Mesenchymal stem cell of adipose (primary cell): ENCODE results near the genes CT47B1, CT47A2 and TEX13D.

GRCh38 chrX:119506143-119506442 is 37.8 kb downstream of the SLC25A5 start:
- CAGE, long polyA plus RNA, result no peak

- CAGE, long polyA plus RNA, result no peak
Observed at GRCh38 chrX:119647898-119648615, 44.9 kb downstream of the SEPTIN6 start.

- CAGE, long polyA plus RNA, result no peak
Observed at GRCh38 chrX:120035683-120036540, 41.6 kb downstream of the RHOXF2B start.

DNA sequence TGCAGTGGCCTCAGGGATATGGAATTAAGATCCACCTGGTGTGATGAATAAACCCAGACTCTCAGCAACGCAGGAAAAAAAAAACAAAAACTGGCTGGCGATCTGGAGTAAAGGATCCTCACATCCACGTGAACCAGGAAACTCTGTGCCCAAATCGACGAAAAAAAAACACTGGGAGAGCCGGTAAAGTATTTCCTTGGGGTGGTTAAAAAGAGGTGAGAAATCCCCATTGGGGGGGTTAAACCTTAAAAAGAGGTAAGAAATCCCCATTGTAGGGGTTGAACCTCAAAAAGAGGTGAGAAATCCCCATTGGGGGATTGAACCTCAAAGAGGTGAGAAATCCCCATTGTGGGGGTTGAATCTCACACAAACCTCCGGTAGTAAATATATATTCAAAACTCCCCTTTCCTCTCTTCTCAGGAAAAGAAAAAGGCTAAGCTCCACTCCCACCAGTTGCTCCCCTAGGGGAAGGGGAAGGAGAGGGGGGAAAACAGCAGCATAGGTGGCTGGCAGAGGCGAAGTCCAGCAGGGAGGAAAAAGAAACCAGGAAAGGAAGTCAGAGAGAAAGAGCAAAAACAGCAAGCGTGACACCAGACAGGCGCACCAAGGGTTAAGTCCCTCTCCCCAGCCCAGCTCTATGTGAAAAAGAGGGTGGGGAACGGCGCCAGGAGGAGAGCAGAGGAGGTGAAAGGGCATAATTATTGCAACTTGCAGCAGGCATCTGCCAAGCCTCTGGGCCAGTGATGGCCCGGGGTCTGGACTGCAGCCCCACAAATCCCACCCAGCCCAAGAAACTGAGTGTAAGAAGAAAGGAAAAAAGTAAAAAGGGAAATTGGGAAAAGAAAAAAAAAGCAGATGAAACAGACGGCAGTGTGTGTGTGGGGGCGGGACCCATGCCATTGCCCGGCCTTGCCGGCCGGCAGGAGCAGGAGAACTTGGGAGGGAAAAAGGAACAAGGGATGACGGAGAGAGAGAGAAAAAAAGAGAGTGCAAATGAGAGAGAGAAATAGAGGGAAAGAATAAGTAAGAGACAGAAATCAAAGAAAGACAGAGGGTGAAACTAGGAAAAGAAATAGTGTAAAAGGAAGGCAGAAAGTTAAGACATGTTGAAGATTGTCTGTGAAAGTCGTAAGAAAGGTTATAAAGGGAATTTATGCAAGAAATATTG is 14.3 kb upstream of the RHOXF2 start:
- CAGE, long polyA plus RNA, result no peak

DNA sequence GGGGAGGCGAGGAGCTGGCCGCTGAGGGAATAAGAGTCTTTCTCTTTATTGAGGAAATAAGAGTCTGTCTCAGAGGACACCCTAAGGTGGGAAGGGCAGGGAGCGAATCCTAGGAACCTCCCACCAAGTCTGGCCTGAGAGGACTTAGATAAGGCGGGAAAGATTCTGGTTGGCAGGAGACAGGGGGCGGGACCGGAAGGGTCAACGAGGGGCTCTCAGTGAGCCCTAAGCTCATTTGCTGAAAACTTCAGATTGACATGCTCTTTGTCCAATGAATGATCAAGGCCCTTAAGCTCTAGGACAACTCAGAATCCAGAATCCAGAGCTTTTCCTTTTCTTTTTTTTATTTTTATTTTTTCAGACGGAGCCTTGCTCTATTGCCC is at the start of gene CT47B1:
Gene CT47B1, minus strand, starts transcription at position 111 of the 383 bp plus-strand sequence.
- CAGE, long polyA plus RNA, result no peak

DNA sequence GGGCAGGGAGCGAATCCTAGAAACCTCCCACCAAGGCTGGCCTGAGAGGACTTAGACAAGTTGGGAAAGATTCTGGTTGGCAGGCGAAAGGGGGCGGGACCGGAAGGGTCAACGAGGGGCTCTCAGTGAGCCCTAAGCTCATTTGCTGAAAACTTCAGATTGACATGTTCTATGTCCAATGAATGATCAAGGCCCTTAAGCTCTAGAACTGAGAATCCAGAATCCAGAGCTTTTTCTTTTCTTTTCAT is at the start of gene CT47A2:
Gene CT47A2, minus strand, starts transcription at position 81 of the 248 bp plus-strand sequence.
- CAGE, long polyA plus RNA, result no peak

DNA sequence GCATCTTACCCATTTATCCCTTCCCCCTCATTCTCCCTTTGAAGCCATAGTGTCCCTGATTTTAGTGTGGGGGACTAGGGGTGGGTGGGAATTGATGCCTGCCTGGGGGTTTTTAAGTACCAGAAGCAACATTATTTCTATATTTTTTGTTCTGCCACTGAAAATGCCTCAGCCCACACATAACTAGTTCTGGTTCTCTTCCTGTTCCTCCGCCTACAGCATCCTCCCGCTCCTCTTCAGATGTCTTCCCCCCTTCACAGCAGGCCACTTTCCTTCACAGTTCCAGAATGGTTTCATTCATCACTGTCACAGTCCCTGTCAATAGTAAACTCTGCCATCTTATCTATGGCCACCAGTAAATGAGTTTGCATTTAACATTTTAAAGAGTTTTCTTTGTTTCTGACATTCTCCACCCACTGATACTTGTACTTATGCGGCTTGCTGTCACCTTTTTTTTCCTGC is 114.0 kb downstream of the GLUD2 start:
- CAGE, long polyA plus RNA, result no peak

DNA sequence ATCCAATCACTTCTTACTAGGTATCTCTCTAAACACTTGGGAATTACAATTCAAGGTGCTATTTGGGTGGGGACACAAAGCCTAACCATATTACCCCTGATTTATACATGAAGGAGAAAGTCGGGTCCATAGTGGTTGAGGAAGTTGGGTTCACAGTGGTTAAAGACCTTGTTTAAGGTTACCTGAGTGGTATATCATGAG is 329.6 kb downstream of the GLUD2 start:
- CAGE, long polyA plus RNA, result no peak

GRCh38 chrX:123201566-123201947 is 17.5 kb downstream of the GRIA3 start:
- CAGE, long polyA plus RNA, result no peak

- CAGE, long polyA plus RNA, result no peak
Observed at GRCh38 chrX:123622628-123622981, 110.2 kb downstream of the THOC2 start.

GRCh38 chrX:123627663-123628019 is 105.2 kb downstream of the THOC2 start:
- CAGE, long polyA plus RNA, result no peak

DNA sequence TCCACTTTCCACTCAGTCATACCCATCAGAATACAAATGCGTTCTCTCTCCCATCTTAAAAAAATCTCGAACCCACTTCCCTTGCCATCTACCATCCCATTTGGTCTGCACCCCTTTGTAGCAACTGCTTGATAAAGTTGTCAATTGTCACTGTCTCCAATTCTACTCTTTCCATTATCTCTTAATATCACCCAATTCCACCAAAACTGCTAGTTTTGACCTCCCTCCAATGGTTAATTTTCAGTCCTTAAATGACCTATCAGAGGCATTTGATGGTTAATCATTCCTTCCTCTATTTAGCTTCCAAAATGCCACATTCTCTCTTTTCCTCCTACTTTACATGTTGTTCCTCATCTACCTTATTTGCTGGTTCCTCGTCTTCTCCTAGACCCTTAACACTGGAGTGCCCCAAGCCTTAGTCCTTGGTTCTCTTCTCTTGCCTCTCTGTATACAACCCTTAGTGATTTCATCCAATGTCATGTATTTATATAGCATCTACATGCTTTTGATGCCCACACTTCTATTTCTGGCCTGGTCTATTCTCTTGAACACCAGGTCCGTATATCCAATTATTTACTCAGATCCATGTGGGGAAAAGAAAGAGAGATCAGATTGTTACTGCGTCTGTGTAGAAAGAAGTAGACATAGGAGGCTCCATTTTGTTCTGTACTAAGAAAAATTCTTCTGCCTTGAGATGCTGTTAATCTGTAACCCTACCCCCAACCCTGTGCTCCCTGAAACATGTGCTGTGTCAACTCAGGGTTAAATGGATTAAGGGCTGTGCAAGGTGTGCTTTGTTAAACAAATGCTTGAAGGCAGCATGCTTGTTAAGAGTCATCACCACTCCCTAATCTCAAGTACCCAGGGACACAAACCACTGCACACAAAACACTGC is 53.5 kb downstream of the THOC2 start:
- CAGE, long polyA plus RNA, result no peak

- CAGE, long polyA plus RNA, result no peak
Observed at GRCh38 chrX:123803137-123803900, 56.5 kb upstream of the XIAP start.

DNA sequence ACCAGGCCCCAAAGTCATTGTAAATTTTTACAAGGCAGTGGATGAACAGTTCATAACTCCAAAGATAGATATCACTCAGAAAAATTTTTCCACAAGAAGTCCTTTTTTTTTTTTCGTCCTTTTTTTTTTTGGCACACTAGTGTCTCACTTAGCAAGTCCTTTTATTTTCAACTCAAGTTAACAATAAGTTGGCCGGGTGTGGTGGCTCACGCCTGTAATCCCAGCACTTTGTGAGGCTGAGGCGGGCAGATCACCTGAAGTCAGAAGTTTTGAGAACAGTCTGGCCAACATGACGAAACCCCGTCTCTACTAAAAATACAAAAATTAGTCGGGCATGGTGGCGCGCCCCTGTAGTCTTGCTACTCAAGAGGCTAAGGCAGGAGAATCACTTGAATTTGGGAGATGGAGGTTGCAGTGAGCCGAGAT is 12.4 kb downstream of the XIAP start:
- CAGE, long polyA plus RNA, result no peak

DNA sequence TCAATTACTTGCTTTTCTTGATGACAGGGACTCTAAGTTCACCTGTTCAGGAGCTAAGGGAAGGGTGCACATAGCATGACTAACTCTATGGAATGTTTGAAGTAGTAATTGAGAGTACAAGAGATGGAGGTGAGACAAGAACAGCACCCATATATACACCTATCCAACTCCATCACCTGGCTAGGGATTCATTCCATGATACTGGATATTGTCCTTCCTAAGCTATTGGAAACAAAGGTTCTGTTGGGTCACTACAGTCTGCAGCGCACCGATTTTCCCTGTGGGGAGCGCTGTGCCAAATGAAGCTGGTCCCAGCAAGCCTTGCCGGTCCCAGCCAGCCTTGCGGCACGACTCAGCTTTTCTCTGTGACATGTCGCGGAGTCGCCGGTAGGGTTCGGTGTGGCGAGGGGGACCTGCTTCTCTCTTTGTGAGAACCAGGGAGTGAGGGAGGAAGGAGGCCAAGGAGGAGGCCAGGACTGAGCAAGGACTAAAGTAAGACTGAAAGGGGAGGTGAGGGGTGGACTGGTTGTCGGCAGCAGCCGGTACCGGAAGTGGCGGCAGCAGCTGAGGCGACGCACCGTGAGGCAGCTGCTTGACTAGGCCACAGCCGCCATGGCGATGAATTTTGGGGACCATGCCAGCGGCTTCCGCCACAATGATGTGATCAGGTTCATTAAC is at the start of gene TEX13D:
Gene TEX13D, plus strand, starts transcription at position 355 of the 678 bp plus-strand sequence.
- CAGE, long polyA plus RNA, result no peak

GRCh38 chrX:124369957-124370280 is 23.6 kb downstream of the SH2D1A start:
- CAGE, long polyA plus RNA, result no peak

- CAGE, long polyA plus RNA, result no peak
Observed at GRCh38 chrX:125203101-125203481, 116.6 kb upstream of the TEX13C start.

- CAGE, long polyA plus RNA, result no peak
Observed at GRCh38 chrX:126110067-126110310, 56.1 kb downstream of the DCAF12L2 start.

- CAGE, long polyA plus RNA, result no peak
Observed at GRCh38 chrX:129532454-129533037, 7.5 kb upstream of the OCRL start.

DNA sequence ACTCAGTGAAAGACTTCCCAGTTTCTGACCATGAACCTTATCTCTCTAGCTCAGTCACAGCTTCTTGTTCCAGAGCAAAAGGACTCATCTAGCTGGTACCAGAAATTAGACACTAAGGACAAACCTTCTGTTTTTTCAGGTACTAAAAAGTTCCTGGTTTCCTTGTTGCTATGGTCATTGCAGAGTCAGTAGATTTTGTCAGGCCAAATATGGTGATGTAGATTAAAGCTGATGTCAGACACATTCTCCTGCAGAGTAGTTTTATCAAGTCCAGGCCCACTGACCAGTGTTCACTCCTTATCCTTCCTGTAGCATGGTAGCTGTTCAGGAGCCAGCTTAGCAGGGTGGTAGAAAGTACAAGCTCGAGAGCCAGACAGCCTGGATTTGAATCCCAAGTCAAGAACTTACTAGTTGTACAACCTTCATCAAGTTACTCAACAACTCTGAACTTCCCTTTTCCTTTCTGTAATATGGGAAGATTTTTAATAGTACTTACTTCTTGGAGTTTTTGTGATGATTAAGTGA is 17.8 kb downstream of the OCRL start:
- CAGE, long polyA plus RNA, result no peak